HepG2 (cell line): ENCODE data around the gene UBE2M.

- RRBS, 2 experiments, result no CpG with 5 or more reads among the region's 19 CpGs
CAGE:
- cytosol, long polyA minus RNA, result no peak
- cytosol, long polyA plus RNA, result no peak
- long polyA plus RNA, result no peak
- nucleus, long polyA minus RNA, result no peak
- nucleus, long polyA plus RNA, result no peak
Measured at GRCh38 chr19:58543578-58543872, 339 bp upstream of the TRIM28 start.

GRCh38 chr19:58558090-58559081 lies at the start of gene UBE2M:
Gene UBE2M (minus strand): TSS chr19:58558611.
- RRBS, 2 experiments, result 1 to 2% methylated on average over 13 to 18 of the region's 118 CpGs
CAGE:
- cytosol, long polyA minus RNA, result start-site peak on the minus strand at chr19:58558921-58558944, 68 reads; start-site peak on the minus strand at chr19:58559007-58559066, 22 reads
- cytosol, long polyA plus RNA, result start-site peak on the minus strand at chr19:58558894-58558965, 174 and 342 reads in 2 replicates
- long polyA plus RNA, result start-site peak on the minus strand at chr19:58558895-58558931, 88 and 213 reads in 2 replicates
- nucleus, long polyA minus RNA, result no peak
- nucleus, long polyA plus RNA, result start-site peak on the minus strand at chr19:58558895-58559054, 102 and 366 reads in 2 replicates

- RRBS, 2 experiments, result no CpG with 5 or more reads among the region's 4 CpGs
CAGE:
- cytosol, long polyA minus RNA, result no peak
- cytosol, long polyA plus RNA, result no peak
- long polyA plus RNA, result no peak
- nucleus, long polyA minus RNA, result no peak
- nucleus, long polyA plus RNA, result no peak
Measured at GRCh38 chr19:58561571-58561818, 3.1 kb upstream of the UBE2M start.